Peripheral blood mononuclear cell (primary cell): ENCODE results near the genes ZRSR2, AP1S2 and RBBP7.

DNA sequence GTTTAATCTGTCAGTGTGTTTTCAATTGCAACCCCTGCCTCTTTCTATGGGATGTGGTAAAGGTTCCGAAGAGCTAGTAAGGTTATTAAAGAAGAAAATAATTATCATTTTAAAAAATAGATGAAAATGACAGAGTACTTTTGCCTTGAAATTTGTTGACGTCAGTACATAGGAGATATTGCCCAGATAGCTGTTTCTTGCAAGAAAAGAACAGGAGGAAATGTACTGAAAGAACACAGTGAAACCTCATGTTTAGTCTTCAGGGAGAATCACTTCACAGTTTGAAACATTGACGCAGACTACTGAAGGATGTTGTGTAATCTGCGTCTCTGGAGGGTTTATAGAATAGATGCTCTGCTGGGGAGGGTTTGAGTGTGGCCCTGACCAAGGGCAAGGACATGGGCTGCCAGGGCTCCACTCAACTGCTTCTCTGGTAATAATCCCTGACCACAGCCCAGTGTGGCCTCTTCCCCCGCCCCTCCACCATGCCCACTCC lies 15.7 kb upstream of the ACE2 start:
- PRO-cap, 8 experiments = no peak in any of the 8 experiments

DNA sequence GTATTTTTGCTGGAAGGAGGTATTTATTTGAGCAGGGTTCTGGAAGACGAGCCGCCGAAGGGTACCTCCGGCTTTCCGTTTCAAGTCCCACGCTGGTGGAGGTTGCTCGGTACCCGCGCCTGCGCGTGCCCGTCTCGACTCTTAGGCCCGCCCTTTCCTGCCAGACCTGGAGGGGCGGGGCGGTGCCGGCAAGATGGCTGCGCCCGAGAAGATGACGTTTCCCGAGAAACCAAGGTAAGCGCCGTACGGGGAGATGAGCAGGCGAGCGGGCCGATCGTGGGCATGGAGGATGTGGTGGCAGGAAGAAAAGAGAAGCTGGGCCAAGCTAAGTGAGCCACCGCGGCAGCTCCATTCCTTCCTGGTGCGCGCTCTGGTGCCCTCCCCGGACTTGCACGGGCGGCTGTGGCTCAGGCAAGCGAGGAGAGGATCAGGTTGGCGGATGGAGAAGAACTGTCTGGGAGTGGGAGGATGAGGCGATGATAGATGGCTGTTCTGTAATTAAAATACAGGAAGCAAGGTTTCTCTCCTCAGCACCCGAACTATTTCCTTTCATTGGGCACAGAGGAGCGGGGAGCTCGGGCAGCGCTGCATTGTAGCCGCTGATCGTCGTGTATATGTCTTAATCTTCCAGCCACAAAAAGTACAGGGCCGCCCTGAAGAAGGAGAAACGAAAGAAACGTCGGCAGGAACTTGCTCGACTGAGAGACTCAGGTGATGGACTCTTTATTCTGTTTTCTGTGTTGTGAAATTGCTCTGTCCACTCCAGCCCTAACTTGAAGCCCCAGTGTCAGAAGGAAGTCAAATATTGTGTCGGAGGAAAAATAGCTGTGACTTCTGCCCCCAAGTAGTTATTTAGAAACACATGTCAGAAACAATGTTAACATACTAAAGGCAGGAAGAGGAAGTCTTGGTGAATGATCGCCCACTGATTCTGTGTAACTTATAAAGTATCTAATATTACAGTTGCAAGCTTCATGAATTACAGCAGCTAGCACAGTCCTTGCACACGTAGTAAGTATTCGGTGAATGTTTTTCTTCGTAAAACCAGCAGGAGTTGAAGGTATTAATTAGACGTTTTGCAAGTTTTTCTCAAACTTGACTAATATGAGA lies at the start of gene ZRSR2:
Gene ZRSR2, plus strand, starts transcription at position 182 of the 1,110 bp plus-strand sequence.
- PRO-cap, 8 experiments = peak in 8 of 8 experiments; most common plus-strand start position 351 of the sequence (in 5); most common minus-strand start position 94 of the sequence (in 7)

DNA sequence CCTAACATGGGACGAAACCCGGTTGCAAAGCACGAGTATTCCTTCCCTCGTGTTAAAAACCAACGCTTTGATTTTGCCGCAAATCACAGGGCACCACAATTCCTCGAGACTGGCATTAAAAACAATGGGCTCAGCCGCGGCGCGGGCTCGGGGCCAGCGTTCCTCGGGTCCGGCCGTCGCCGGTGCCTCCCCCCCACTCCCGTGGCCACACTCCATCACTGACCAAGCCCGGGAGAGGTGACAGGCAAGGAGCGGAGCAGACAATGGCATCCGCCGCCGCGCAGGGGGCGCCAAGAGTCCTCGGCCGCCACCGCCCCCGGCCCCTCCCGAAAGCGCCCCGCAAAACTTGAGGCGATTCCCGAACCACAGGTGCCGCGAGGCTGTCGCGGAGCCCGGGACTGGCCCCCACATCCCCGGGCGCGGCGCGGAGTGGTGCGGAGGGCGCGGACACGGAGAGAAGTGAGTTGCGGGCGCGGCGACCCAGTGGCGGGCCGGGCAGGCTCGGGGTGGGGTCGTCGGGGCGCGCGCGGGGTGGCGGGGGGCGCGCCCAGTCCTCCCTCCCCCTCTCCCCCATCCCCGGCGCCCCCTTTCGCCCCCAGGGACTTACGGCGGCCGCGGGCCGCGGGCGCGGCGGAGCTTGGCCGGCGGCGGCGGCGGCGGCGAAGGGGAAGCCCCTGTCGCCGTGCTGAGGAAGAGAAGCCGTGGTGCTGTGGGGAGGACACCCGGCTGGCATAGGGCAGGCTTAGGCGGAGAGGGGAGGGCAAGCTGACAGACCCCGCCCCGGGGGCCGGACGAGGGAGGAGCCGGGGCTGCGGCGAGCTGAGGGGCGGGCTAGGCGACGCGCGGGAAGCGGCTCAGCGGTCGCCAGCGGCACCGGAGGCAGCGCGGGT lies at the start of gene AP1S2:
Gene AP1S2, minus strand, starts transcription at position 733 of the 890 bp plus-strand sequence.
- PRO-cap, 8 experiments = peak in 8 of 8 experiments; most common plus-strand start position 342 of the sequence (in 5); most common minus-strand start position 461 of the sequence (in 8)

- PRO-cap, 8 experiments = peak in 4 of 8 experiments; most common minus-strand start chrX:15911780 (in 4)
Observed at GRCh38 chrX:15911534-15911984, 56.9 kb upstream of the AP1S2 start.

DNA sequence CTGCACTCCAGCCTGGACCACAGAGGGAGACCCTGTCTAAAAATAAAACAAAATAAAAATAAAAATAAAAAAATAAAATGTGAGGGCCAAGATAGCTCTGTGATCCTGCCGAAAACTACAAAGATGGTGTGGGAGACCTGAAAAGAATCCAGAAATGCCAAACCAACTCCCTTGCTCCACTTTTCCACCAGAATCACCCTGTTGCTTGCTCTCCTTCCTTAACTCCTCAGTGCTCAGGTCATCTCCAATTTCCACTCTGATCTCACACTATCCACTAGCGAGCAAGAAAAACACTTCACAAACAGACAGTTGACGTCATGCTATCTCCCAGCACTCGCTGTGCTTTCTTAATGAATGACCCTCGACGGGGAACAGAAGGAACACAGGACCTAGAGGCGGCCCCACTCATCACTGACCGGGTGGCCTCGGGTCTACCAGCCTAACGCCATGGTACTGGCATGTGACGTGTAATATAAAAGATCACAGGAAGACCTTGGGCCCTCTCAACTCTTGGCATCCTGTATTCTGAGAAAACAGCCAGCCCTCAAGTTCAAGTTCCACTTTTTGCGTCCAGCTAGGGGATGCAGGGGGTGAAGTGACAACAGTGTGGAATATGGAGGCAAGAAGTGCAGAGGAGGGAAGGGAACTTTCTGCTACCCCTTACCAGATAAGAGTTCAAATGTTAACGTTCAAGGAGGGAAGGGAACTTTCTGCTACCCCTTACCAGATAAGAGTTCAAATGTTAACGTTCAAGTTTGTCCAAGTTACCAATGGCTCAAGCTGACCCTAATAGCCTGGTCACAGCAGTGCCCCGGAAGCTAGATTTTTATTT lies 5.1 kb downstream of the S100G start:
- PRO-cap, 8 experiments = no peak in any of the 8 experiments

- PRO-cap, 8 experiments = no peak in any of the 8 experiments
Observed at GRCh38 chrX:16700754-16701107, 11.7 kb downstream of the CTPS2 start.

GRCh38 chrX:16762528-16763404 lies 23.5 kb upstream of the TXLNG start:
- PRO-cap, 8 experiments = no peak in any of the 8 experiments

DNA sequence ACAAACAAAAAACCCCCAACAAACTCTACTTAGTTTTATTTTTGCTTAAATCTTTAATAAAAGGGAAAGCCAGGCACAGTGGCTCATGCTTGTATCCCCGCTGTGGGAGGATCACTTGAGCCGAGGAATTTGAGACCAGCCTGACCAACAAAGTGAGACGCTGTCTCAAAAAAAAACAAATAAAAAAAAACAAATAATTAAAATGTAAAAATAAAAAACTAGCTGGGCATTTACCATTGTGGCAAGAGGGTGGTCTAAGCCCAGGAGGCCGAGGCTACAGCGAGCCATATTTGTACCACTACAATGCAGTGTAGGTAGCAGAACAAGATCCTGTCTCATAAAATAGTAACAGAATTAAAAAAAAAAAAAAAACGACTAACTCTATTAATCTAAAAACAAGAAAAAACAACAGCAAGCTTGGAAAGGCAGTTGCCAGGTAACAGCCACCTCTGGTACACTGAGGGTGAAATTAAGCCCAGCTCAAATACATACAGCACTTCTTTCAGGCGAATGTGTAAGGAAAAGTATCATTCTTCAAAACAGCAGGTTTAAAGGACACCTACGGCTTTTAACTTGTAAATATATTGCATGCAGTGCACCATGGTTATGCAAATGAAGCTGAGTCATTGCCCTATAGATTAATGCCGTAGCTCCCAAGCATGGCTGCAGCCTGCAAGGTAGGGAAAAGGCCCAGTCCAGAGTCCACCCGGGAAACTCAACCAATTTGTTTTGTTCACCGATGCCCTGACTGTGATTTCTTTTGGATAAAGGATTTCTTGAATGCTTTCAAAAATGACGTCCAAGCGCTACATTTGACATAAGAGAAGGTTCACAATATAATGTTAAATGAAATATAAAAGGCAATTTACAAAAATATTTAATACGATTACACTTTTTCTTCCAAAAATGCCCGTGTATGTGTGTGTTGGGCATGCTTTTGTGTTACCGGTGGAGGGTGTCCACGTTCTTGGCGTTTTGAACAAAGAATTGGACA lies 14.5 kb upstream of the TXLNG start:
- PRO-cap, 8 experiments = no peak in any of the 8 experiments

- PRO-cap, 8 experiments = peak in 8 of 8 experiments; most common plus-strand start chrX:16870052 (in 5); most common minus-strand start chrX:16869852 (in 8)
Observed at GRCh38 chrX:16869422-16870516, at the start of gene RBBP7. TSS of gene RBBP7 (minus strand) at chrX:16870362.

DNA sequence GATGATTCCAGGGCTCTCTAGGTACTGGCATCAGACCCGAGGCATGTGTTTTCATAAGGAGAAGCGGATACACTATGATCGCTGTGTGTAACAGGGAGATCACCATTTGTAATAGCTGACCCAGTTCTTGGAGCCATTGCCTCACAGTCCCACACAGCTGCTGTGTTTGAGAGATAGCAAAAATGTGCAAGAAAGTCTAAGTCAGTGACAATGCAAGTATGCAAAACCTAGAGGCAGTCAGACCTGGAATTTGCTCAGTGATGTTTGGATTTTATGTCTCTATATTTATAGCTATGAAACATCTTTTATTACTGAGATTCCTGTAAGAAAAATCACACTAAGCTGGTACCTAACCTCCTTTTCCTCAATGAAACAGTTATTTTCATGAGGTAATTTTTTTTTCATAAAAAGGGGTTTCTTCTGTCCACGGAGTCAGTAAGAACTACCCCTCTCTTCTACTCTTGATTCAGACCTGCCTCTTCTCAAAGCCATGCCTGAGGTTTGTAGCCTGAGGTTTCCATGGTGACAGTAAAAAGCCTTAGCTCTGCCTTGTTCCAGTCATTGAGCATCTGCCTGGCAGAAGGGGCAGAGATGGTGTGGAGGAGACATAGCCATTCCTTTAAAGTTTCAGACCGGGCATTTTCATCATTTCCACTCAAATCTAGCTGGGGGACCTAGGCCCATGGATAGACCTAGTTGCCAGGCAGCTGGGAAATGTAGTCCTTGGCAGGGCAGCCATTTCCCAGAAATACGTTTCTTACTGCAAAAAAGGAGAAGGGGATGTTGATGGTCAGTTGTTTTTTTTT lies 135.4 kb downstream of the REPS2 start:
- PRO-cap, 8 experiments = no peak in any of the 8 experiments

DNA sequence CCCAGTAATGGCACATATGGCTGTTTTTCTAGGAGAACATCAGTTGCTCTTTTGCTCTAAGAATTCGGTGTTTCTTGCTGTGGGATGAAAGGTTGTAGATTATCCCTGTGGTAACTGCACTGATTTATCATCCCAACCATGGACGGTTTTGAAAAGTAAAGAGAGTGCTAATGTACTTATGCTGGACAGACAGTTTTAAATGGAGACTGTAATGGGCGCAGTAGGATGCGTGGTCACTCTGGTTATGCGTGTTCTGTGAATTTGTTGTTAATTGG lies 191.5 kb downstream of the REPS2 start:
- PRO-cap, 8 experiments = no peak in any of the 8 experiments

GRCh38 chrX:17553444-17553892 lies 178.5 kb downstream of the NHS start:
- PRO-cap, 8 experiments = no peak in any of the 8 experiments

GRCh38 chrX:17654161-17654475 lies 83.2 kb upstream of the SCML1 start:
- PRO-cap, 8 experiments = peak in 1 of 8 experiments; most common plus-strand start chrX:17654382 (in 1)

- PRO-cap, 8 experiments = no peak in any of the 8 experiments
Observed at GRCh38 chrX:17655179-17655687, 82.1 kb upstream of the SCML1 start.

- PRO-cap, 8 experiments = peak in 7 of 8 experiments; most common plus-strand start chrX:17737128 (in 7); most common minus-strand start chrX:17736931 (in 2)
Observed at GRCh38 chrX:17736747-17737389, 425 bp upstream of the SCML1 start.

GRCh38 chrX:18026014-18026629 lies 165.0 kb upstream of the RAI2 start:
- PRO-cap, 8 experiments = no peak in any of the 8 experiments

- PRO-cap, 8 experiments = no peak in any of the 8 experiments
Observed at GRCh38 chrX:18151790-18151989, 69.0 kb downstream of the BEND2 start.

DNA sequence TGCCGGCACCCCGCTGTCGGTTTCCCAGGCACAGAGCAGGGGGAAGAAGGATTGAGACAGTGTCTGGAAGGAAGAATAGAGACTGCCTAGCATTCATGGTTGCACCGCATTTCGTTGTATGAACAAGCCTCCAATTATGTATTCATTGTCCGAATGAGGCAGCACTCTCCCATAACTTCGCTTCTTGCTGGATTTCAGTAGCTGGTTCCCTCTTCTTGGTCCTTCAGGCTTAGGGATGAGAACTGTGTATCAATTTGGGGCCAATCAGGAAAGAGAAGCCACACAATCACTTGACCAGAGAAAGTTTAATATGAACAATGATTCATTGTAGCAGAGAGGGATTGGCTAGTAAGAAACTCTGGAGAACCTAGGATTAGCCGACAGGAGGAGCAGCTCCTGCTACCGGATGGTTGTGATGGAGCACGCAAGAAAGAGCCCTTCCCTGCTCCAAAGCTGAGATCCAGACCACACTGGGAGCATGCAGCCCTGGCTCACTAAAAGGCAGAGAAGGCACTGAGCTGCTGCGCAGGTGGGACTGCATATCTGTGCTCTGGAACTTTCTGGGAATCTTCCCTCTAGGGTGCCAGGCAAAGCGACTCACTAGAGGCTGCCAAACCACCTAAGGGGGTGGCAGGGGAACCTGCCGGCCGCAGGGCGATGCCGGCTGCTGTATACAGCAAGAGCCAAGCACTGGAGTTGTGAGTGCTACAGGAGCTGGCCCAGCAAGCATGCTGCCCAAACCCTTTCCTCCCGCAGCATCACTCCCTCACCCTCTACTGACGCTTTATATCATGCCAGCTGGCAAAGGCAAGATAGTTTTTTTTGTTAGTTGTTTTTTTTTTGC lies 30.4 kb upstream of the CDKL5 start:
- PRO-cap, 8 experiments = no peak in any of the 8 experiments

DNA sequence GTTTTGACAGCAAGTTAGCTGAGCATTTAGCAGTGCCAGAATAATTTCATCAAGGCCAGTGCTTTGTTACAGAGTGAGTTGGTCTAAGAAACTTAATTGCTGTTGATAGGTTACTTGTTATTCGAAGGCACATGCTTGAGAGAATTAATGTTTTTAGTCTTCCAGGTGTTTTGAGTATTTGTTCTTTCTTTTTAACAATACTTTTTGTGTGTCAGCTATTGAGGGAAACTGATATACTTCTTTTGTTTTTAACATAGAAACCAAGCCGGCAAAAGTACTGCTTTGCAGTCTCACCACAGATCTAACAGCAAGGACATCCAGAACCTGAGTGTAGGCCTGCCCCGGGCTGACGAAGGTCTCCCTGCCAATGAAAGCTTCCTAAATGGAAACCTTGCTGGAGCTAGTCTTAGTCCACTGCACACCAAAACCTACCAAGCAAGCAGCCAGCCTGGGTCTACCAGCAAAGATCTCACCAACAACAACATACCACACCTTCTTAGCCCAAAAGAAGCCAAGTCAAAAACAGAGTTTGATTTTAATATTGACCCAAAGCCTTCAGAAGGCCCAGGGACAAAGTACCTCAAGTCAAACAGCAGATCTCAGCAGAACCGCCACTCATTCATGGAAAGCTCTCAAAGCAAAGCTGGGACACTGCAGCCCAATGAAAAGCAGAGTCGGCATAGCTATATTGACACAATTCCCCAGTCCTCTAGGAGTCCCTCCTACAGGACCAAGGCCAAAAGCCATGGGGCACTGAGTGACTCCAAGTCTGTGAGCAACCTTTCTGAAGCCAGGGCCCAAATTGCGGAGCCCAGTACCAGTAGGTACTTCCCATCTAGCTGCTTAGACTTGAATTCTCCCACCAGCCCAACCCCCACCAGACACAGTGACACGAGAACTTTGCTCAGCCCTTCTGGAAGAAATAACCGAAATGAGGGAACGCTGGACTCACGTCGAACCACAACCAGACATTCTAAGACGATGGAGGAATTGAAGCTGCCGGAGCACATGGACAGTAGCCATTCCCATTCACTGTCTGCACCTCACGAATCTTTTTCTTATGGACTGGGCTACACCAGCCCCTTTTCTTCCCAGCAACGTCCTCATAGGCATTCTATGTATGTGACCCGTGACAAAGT lies 67.9 kb downstream of the RS1 start:
- PRO-cap, 8 experiments = no peak in any of the 8 experiments

GRCh38 chrX:18674400-18674819 lies 2.5 kb upstream of the RS1 start:
- PRO-cap, 8 experiments = no peak in any of the 8 experiments